Osteoblast (primary cell): ENCODE measurements around a stretch of chr1.

- CAGE, long polyA plus RNA, result no peak
- RRBS, result no CpG with 5 or more reads among the region's 3 CpGs
These were observed 10.6 kb upstream of the PGD start for GRCh38 chr1:10388214-10388657.

DNA sequence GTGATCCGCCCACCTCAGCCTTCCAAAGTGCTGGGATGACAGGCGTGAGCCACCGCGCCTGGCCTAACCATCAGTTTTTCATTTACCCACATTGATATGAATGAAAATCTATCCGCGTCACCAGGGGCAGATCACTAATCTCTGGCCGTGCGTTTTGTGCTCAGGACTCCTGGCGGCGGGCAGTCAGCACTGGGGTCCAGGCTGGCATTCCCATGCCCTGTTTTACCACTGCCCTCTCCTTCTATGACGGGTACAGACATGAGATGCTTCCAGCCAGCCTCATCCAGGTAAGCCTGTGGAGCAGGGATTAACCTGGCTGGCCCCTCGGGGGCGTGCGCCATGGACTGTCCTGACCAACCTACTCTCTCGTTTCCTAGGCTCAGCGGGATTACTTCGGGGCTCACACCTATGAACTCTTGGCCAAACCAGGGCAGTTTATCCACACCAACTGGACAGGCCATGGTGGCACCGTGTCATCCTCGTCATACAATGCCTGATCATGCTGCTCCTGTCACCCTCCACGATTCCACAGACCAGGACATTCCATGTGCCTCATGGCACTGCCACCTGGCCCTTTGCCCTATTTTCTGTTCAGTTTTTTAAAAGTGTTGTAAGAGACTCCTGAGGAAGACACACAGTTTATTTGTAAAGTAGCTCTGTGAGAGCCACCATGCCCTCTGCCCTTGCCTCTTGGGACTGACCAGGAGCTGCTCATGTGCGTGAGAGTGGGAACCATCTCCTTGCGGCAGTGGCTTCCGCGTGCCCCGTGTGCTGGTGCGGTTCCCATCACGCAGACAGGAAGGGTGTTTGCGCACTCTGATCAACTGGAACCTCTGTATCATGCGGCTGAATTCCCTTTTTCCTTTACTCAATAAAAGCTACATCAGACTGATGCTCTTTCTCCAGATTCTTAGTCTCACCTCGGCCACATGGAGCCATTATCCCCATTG lies 10.7 kb upstream of the CENPS start:
- CAGE, long polyA plus RNA, result no peak
- RRBS, result no CpG with 5 or more reads among the region's 30 CpGs

GRCh38 chr1:10457135-10457706 lies 7.4 kb downstream of the CORT start:
- CAGE, long polyA plus RNA, result no peak
- RRBS, result no CpG with 5 or more reads among the region's 12 CpGs

DNA sequence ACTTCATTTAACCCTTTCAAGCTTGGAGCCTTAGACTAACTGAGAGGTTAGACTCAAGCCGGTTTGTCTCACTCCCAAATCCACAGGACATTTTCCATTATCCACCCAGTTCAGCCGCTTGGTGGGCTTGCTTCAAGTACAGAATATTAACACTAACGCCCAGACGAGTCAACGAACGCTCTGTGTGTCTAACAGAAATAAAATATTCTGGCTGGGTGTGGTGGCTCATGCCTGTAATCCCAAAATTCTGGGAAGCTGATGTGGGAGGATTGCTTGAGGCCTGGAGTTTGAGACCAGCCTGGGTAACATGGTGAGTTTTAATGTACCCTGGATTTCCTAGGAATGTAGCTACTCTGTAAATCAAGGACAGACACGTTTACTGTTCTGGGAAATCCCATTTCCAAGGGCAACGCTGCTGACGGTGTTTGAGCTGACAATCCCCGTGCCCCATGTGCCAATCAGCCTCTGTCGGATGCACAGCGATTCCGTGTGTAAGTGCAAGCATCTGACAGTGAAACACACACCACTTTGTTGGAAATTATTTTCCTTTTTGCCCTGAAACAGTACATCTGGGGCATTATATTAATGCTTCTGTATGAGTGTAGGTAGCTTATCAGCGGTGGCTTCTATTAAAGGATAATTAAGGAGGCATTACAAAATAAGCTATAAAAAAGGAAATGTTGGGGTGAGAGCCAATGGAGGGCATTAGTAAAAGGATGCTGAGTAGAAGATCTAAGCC lies 8.0 kb downstream of the CORT start:
- CAGE, long polyA plus RNA, result no peak
- RRBS, result no CpG with 5 or more reads among the region's 14 CpGs

DNA sequence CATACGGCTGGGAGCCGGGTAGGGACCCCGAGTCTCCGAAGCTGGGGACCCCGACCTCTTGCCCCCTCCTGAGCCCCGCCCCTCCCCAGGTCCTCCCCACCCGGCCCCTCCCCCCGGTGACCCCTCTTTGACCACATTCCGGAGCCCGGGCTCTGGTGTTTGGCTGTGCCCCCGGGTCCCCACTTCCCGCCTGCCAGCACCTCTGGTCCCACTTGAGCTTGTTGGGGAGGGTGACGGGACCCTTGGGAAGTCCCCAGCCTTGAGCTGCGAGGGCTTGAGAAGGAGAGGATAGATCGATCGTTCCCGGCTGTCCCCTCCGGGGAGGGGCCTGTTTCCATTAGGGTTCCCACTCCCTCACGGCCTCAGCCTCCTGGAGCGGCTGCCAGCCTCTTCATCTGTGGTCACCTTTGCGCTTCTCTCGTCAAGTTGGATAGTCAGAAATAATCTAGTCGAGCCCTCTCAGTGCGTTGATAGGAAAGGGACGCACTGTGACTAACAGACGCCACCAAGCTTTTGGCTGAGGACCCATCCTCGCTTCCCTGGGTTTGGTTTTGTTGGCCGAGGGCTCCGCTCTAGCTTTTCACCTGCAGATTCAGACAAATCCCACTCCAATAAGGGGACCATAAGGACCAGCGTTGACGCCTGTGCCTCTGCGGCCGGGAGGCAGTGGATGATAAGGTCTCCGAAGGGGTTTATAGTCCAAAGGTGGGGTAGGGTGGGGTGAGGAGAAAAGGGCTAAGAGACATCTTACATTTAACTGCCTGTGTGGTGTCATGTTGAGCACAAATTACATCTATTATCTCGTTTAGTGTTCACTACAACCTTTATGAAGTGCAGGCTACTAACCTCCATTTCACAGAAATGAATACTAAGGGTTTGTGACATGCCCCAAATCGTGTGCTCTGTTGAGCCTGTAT lies 571 bp downstream of the PEX14 start:
- CAGE, long polyA plus RNA, result no peak
- RRBS, result 2% methylated on average over 6 of the region's 36 CpGs

- CAGE, long polyA plus RNA, result no peak
- RRBS, result no CpG with 5 or more reads among the region's 10 CpGs
These were observed 99.6 kb downstream of the PEX14 start for GRCh38 chr1:10573960-10575134.

GRCh38 chr1:10616217-10616871 lies 141.6 kb downstream of the PEX14 start:
- CAGE, long polyA plus RNA, result no peak
- RRBS, result 98% methylated on average over 4 of the region's 30 CpGs

- CAGE, long polyA plus RNA, result no peak
- RRBS, result no CpG with 5 or more reads among the region's 24 CpGs
These were observed 157.6 kb downstream of the PEX14 start for GRCh38 chr1:10632155-10633026.

- CAGE, long polyA plus RNA, result no peak
- RRBS, result 73% methylated on average over 9 of the region's 35 CpGs
These were observed 136.3 kb downstream of the CASZ1 start for GRCh38 chr1:10660027-10660660.

DNA sequence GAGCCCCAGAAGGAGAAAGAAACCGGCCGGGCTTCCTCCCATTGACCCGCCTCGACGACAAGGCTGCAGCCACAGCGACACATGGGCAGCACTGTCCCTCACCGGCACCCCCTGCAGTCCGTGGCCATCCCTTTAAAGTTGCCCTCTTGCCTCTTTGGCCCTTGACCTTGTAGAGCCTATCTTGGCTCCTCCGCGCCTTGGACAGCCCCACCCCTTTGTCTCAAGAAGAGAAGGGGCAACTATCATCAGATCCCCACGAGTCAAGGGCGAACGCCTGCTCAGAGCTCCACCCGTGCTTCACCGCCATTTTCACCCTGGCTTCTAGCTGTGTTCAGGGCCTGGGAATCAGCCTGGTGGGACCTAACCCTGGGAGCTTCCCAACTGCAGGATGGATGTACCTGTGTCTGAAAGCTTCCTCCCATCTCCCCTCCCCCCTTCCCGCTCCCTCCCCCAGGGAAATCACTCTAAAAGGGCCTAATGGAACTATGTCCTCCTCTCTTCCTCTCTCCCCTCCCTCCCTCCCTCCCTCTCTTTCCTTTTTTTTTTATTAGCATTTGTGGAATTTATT lies 105.8 kb downstream of the CASZ1 start:
- CAGE, long polyA plus RNA, result no peak
- RRBS, result 92% methylated on average over 6 of the region's 16 CpGs

GRCh38 chr1:10710562-10710961 lies 85.9 kb downstream of the CASZ1 start:
- CAGE, long polyA plus RNA, result no peak
- RRBS, result no CpG with 5 or more reads among the region's 7 CpGs

DNA sequence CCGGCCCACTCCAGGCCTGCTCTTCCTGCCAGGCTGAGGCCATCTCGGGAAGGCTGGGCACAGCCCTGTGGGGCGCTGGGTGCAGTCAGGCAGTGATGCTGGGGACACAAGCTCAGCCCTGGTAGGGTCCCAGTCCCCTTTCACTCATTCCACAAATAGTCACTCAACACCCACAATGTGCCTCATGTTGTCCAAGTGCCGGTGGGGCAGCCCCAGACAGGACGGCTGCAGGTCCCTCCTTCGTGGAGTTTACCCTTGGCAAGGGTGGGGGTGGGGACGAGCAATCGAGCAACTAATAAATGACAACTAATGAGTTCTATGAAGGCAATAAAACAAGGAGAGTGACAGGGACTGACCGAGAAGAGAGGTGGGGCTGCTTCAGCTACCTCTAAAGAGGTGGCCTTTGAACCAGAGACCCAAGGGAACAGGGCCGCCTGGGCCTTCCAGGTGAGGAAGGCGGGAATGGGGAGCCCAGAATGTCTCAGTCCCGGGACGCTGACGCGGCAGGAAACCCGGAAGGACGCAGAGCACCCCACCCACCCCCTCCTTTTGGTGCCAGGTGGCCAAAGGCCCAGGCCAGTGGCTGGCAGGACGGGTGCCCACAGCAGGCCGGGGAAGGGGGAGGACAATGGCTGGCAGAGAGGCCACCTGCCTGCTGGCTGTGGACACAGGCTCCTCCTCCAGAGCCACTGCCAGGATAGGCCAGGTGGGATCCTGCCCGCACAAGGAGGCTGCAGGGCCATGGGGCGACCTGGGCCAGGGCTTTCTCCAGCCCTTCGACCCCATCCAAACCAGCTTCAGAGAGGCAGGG lies 58.4 kb downstream of the CASZ1 start:
- CAGE, long polyA plus RNA, result no peak
- RRBS, result 79% methylated on average over 4 of the region's 22 CpGs

DNA sequence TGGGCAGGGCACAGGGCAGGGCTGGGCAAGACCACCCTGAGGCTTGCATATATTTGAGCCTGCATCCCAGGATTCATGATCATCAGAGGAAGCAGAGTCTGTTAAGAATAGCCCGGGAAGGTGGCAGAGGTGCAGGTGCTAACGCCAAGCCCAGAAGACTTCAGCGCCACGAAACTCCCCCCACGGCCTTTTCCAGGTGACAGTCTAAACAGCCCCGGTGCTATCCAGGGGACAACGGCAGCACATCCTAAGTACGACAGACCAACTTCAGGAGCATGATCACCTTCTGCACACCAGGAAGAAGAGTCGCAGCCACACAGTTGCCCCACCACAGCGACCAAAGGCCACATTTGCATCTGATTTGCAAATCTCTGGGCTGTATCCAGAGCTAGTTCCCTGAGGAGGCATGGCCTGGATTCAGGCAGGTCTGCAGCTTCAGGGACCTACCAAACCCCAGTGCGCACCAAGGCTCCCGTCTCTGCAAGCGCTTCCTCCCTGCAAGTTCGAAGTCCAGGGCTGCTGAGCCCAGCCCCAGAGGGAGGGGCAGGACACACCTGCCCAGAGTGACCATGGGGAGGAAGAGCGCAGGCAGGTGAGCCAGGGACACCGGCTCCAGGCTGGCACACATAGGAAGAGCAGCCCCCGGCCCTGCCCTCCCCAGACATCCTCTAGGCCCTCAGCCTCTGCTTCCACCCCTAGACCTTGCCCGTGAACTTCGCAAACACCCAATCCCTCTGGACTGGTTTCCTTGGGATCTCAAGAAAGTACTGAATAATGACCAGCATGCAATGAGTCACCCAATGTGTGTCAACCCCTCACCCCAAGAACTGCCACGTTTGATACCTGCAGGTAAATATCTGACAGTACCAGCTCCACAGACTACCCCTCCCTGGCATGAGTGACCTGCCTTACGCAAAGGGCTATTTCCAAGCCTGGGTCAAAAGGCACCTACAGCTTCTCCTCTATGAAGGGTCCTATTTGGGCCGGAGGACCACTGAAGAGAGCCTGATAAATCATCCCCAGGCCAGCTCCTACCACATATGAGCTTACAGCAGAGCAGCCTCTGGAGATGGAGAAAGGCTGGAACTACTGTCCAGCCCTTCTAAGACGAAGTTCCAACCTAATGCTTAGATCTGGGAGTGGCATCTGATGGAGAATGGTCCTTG lies 36.9 kb downstream of the CASZ1 start:
- CAGE, long polyA plus RNA, result no peak
- RRBS, result 76% methylated on average over 4 of the region's 23 CpGs

DNA sequence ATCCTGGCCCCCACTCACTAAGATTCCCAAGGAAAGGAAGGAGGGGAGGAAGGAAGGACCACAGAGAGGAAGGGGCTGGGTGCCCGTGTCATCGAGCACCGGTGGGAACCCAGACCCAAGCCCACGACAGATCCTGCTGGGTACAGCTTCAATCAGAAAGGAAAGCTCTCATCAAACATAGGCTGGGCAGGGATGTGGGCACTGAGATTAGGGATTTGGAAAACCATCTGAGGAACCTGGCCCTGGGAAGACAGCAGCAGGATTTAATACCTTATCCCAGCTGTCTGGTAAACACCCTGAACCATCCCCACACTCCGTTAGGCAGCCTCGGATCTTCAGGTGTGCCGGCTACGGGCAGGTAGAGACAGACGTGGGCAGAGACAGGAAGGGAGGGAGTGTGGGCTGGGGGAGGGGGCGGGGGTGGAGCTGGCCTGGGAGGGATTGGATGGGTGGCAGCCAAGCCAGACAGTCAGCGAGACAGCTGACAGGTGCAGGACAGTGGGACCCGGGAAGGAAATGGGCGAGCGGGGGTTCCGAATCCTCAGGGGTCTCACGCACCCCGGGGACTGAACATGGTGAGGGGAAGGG lies 23.4 kb downstream of the CASZ1 start:
- CAGE, long polyA plus RNA, result no peak
- RRBS, result 82% methylated on average over 6 of the region's 17 CpGs

DNA sequence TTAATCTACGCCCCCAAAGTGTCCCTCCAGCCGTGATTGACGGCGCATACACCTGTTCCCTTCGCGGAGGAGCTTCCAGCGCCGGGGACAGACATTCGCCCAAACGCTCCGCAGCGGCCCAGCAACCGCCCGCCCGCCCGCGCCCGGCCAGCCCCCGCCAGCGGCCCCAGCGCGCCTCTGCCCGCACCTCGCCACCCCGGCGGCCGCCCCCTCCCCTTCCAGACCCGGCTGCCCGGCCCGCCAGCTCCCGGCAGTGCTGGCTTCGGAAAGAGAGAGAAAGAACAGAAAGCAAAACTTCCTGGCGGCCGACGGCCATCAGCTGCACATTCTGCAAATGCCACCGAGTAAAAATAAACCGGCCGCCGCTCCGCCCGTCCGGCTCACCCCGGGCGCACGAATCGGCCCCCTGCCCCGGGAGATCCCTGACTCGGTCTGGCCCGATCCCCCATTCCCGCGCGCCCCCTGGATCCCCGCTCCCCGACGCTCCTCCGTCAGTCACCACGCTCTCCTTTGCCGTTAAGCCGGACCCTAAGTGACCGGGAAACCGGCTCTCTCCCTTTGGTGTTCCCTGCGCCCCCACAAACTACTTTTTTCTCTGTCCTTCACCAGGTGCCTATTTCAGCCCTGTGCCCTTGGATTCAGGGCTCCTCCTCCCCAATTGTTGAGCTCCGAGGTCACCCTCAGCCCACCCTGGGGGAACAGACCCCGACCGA lies 1.5 kb downstream of the CASZ1 start:
- CAGE, long polyA plus RNA, result no peak
- RRBS, result under 1% methylated on average over 29 of the region's 65 CpGs

DNA sequence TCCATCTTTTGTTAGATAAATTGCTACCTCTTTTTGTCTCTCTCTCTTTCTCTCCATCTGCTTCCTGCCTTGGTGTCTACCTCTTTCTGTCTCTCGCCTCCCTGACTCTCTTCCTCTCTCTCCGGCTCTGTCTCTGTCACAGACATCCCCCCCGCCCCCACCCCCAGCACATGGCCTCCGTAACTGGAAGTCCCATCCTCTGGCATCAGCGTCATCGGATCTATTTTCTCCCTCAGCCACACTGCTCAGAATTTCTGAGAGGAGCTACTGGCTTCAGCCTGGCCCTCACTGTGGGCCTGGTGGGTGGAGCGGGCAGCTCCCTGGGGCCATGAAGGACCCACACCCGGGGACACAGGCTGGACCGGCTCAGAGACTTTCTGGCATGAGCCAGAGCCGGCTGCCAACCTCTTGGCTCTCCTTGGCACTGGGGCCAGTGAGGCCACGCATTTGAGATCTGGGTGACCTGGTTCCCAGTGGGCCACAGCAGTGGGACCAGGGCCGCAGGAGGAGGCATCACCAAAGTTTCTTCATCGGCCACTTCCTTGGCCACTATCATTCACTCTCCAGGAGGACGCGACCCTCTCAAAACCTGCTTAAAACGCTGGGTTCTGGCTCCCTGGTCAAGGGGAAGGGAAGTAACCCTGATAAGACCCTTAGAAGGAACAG lies 61.3 kb upstream of the CASZ1 start:
- CAGE, long polyA plus RNA, result no peak
- RRBS, result no CpG with 5 or more reads among the region's 16 CpGs

DNA sequence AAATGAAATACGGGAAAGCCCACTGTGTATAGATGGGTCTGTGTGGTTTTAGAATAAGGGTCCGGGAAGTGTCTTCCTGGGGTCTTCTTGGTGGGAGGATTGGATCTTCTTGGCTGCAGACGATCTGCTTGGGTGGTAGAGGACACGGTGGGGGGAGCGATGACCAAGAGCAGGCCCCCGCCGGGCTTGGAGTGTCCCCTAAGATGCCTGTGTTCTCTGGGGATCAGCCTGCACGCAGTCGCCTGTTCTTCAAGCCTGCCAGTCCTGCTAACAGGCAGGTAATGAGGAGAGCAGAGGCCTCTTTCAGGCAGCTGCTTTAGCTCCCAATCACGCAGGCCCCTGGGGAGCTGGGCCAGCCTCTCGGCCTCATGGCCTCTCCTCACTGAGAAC lies 71.3 kb upstream of the CASZ1 start:
- CAGE, long polyA plus RNA, result no peak
- RRBS, result no CpG with 5 or more reads among the region's 11 CpGs

DNA sequence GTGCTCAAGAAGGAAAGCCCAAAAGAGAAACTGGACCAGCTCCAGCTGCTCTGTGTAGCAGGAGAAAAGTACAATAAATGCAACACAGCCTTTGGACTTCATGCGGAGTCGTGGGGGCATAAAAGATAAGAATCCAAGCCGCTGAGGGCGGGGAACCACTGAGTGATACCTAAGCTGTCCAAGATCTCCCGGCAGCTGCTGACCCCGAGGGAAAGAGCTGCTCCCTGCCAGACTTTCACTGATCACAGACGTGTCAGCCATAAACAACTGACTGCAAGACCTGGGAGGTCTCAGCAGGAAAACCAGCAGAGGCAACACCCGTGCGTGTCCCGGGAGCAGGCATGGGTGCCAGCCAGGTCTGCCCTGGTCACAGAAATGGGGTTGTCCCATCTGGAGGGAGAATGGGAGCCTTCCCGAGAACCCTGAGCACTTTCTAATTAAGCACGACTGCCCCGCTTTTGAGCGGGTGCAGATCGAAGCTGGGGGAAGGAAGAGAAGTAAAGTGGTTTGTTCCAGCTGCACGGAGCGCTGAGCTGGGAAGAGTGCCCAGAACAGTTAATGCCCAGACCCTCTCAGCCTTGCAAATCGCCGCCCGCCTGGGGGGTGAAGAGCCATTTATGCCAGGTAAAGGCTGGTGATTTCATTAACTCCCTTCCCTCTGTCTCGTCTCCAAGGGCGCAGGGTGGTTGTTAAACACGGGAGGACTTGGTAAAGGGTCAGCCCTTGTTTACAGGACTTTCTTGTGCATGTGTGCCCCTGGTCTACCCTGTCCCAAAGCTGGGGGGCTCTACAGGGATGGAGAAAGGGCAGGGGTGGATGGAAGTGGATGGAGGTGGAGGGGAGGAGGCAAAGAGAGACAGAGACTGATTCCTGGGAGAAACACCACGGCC lies 37.6 kb downstream of the C1orf127 start:
- CAGE, long polyA plus RNA, result no peak
- RRBS, result no CpG with 5 or more reads among the region's 24 CpGs

- CAGE, long polyA plus RNA, result no peak
- RRBS, result 2% methylated on average over 31 of the region's 42 CpGs
These were observed 561 bp downstream of the TARDBP start for GRCh38 chr1:11012918-11013512.

- CAGE, long polyA plus RNA, result no peak
- RRBS, result 29% methylated on average over 3 of the region's 30 CpGs
These were observed 1.5 kb downstream of the MASP2 start for GRCh38 chr1:11045339-11046076.